Measurements from ENCODE around the gene FEZ2.

- RRBS: no CpG with 5 or more reads among the region's 9 CpGs
Measured at GRCh38 chr2:32471939-32472742, 115.3 kb downstream of the BIRC6 start.

GRCh38 chr2:32597861-32598374, 29.9 kb upstream of the TTC27 start:
- RRBS: no CpG with 5 or more reads among the region's 8 CpGs

- RRBS: no CpG with 5 or more reads among the region's 3 CpGs
Measured at GRCh38 chr2:32715163-32715765, 87.4 kb downstream of the TTC27 start.

- RRBS: no CpG with 5 or more reads among the region's 1 CpG
Measured at GRCh38 chr2:33022139-33022530, 75.4 kb downstream of the LTBP1 start.

DNA sequence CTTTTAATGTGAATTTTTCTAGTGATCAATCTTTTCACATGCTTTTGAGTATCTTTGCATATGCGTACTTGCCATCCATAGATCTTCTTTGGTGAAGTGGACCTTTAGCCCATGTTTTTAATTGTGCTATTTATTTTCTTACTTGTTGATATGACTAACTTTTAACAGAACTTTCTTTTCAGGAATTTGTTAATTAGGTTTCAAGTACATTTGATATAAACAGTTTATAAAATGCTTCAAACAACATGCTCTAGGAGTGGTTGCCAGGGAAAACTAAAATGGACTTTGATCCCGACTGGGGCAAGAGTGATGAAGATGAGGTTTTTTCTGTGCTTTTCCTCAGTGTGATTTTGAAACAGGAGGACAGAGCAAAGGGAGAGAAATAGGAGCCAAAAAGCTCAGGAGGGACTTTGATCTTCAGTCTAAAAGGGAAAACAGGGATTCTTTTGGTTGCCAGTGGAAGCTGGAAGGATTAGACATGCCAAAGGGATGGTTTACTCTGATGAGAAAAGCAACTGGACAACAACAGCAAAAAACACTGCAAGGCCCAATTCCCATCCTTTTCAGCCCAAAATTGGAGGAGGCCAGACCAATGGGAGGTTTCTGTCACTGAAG, 95.4 kb downstream of the LTBP1 start:
- RRBS: no CpG with 5 or more reads among the region's 2 CpGs

- RRBS: no CpG with 5 or more reads among the region's 2 CpGs
Measured at GRCh38 chr2:33212015-33212496, 264.4 kb upstream of the RASGRP3 start.

GRCh38 chr2:33347112-33347720, 129.2 kb upstream of the RASGRP3 start:
- RRBS: no CpG with 5 or more reads among the region's 10 CpGs

DNA sequence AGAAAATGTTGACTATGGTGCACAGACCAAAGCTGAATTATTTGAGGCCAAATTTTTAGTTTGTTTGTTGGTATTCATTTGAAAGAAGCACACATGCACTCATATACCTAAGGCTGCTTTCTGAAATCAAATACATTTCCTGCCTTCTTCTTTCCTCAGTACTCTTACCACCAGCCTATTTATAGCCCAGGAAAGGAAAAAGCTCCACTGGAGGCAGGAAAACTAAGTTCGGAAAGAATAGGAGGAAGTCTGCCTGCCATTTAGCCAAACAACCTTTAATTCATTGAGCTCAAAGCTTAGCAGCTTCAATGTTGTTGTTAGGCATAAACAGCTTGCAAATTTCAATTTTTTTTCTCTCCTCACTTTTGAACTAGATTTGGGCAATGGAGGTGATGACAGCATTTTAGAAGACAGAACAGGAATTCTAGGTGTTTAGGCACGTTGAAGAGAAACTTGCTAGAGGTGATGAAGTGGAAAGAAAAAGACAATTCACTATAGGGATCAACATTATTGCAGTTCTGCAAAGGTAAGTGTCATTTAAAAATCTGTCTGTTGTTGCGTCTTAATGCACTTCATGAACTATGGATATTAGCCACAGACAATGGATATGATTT, 40.3 kb upstream of the RASGRP3 start:
- RRBS: no CpG with 5 or more reads among the region's 3 CpGs

DNA sequence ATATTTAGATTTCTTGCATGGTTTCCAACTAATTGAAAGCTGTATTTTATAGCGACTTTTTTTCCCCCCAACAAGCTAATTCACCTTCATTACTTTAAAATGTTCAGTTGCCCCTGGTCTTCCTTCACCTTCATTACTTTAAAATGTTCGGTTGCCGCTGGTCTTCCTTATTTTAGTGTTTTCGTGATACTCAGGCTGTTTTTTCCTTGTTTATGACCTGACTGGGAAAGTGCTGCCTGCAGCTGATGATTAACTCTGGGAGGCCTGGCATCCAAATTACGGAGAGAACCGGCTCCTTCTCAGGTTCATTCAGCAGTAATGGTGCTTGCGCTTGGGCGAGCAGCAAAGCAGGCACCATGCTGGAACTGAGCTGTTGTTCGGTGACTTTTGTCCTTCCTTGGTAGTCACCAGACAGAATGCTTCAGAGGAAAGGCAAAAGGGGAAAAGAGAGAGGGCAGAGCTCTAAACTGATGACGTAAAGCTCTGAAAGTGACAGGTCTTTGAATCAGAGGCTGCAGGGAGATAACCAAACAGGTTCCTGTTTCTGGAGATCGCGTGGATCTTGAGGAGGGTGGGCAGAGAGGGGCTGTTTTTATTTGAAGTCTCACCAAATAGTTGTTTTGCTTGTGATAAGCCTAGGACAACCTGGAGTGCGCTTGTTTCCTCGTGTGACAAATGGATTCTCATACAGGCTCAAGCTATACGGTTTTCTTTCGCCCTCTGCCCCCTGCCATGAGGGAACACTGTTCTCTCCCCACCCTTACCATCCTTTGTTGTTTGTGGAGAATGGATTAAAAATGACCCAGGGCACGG, 1.0 kb downstream of the RASGRP3 start:
- RRBS: no CpG with 5 or more reads among the region's 17 CpGs

DNA sequence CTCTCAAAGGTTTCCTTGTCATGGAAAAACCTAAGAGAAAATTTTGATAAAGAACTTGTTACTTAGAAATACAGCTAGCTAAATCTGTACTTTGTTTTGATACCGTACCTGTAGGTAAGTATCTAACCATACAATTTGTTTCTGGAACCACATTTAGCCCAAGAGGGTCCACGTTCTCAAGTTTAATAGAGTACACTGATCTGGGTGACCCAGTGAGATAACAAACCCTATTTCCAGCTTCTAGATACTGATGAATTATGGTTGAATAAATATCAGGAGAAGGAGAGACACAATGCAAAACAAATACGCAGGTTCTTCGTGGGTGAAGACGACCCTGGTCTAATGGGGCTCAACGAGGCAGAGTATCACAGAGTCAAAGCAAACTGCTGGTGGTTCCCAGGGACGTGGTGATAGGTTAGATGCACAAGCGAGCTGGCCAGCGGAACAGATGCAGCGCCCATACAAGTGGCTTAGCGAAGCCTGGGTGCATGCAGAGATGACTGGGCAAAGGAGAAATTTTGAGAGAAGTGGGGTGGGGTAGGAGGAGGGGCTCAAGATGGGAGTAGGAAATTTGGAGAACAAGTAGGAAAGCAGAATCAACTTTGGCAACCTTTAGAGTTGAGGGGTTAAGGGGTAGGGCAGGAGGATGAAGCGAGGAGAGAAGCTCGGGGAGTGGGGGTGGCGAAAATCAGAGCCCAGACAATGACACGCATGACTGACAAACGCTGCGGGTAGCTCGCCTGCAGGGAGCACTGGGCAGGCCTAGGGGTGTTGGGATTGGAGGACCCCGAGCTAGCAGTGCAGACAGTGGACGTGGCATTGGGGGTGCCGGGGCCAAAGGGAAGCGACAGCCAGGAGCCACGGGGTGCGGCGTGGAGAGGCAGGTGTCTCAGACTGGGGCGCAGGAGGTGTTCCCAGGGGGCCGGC, 633 bp downstream of the FAM98A start:
- RRBS: 1% methylated on average over 5 of the region's 27 CpGs

- RRBS: no CpG with 5 or more reads among the region's 9 CpGs
Measured at GRCh38 chr2:33706491-33706936, 107.4 kb upstream of the FAM98A start.

- RRBS: no CpG with 5 or more reads among the region's 14 CpGs
Measured at GRCh38 chr2:36240477-36240890, 115.1 kb upstream of the CRIM1 start.

DNA sequence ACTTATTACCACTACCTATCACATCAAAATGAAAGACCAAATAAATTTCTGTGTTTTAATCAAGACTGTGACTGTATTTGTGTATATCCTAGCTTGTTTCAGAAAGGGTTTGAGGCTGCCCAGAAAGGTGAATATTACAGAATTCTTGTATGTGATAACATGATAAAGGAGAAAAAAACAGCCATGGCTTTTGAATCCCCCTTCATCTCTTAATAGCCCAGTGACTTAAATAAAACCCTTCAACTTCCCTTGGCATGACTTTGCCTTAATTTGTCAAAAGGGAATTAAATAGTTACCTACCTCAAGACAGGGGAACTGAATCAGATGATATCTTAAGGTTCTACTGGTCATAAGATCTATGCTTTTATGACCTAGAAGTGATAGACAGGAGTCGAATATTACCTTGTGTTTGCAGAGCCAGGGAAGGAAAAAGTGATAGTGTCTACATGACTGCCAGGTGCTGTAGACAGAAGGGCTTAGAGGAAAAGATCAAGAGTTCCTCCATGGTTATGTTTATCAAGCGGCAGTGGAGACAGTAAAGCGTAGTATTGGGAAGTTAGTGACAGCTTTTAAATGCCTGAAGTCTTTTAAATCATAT, 11.7 kb downstream of the CRIM1 start:
- RRBS: no CpG with 5 or more reads among the region's 3 CpGs

GRCh38 chr2:36433438-36434127, 78.0 kb downstream of the CRIM1 start:
- RRBS: no CpG with 5 or more reads among the region's 7 CpGs

DNA sequence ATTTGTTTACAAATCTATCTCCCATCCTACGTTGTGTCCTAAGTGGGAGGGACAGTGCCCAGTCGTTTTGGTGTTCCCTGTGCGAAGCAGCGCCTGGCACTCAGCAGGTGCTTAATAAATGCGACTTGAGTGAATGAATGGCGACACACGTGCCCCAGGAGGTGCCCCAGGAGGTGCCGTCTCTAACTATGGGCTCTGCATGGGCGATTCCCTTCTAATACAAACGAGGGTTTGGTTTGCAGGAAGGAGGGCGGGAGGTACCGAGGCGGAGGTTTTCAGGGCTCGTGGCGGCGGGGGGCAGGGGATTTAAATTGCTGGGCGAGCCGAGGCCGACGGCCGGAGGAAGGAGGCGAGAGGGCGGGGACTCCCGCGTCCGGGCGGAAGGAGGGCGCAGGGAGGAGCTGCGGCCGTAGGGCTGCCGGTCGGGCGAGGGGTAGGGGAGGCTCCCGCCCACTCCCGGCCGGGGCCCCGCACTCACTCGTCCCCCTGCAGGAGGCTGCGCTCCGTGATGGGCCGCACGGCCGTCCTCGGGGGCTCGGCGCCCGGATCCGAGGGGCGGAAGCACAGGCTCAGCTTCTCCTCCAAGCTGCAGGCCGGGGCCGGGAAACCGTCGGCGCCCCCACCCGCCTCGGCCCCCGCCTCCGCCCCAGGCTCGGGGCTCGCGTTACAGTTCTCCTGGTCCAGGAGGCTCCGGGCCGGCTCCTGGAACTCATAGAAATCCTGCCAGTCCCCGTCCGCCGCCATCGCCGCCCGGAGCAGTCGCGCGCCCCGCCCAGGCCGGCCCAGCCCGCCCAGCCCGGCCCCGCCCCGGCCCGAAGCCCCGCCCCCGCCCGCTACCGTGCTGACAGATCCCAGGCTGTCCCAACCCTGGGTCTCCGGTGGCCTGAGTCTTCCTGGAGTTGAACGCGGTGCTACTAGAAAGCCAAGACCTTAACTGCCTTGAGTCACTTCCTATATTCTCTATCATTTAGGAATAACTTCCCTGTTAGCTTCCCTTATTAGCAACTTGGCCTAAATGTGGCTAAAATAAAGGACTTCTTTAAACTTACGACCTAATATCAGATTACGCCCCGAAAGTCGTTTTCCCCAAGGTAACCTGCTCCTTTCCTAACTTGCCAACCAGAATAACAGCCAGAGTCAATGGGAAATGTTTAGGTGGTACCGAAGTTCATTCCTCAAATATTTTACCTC, at the start of gene FEZ2:
Gene FEZ2, minus strand, starts transcription at position 770 of the 1,191 bp plus-strand sequence.
- RRBS: 2% methylated on average over 43 of the region's 91 CpGs

DNA sequence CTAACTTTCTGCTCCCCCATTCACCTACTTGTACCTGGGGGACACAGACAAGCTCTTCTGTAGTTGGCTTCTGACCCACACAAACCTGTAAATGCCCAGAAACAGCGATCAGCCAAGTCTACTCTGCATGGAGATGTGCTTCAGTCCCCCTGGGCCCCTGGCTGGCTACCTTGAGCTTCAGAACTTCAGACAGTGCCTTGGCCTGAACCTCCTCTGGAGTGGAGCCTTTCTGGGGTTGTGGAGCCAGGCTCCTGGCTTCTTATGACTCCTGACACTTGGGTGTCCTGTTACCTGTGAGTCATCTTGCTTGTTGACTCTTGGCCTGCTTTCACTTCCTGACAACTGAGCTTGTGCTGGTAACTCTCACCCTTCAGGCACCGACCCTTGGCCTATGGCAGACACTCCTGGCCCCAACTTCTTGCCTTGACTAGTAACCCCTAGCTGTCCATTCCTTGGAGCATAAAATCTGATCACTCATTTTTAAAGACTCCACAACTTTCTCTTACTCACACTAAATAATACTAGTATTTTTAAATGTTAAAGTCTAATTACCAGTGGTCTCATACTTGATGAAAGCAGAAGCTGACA, 46.5 kb upstream of the VIT start:
- RRBS: no CpG with 5 or more reads among the region's 2 CpGs

DNA sequence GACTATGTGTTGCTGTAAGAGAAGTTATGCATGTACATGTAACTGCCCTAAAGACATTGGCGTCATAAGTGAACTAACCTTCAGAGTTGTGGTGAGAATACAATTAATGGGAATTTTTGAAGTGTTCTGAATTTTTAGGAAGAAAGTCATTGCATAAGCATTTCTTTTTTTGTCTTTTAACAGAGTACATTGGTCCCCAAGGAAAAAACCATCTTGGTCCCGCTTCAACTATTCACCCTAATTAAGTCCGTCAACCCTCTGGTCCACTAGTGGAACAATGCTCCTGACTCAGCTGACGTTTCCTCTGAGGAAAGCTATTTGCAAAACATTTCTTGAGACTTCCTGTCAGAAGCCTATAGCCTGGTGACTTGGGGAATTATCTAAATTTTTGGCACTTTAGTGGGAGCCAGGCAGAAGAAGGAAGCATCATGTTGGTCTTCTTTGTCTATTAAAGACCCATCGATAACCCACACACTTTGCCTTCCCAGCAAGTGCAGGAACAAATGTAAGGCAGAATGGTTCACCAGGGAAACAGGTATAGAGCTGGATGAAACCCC, 41.0 kb upstream of the VIT start:
- RRBS: no CpG with 5 or more reads among the region's 5 CpGs

GRCh38 chr2:37243290-37244193, 12.1 kb downstream of the NDUFAF7 start:
- RRBS: no CpG with 5 or more reads among the region's 8 CpGs

All from foreskin fibroblast (primary cell).